A549 (cell line): ENCODE data around the genes ATP6V0E2 and ENSG00000284691.

GRCh38 chr7:149196691-149197111 lies 1.4 kb downstream of the ZNF282 start:
- PRO-cap: unidirectional peak, minus-strand start at chr7:149196900
CAGE:
- cytosol, long polyA plus RNA: no peak
- long polyA plus RNA: no peak
- nucleus, long polyA plus RNA: no peak

- PRO-cap: no peak
CAGE:
- cytosol, long polyA plus RNA: no peak
- long polyA plus RNA: no peak
- nucleus, long polyA plus RNA: no peak
Measured at GRCh38 chr7:149321243-149321852, 59.4 kb downstream of the ZNF783 start.

GRCh38 chr7:149321853-149322565 lies 60.0 kb downstream of the ZNF783 start:
- PRO-cap: no peak
CAGE:
- cytosol, long polyA plus RNA: no peak
- long polyA plus RNA: no peak
- nucleus, long polyA plus RNA: no peak

- PRO-cap: unidirectional peak, minus-strand start at chr7:149369657
CAGE:
- cytosol, long polyA plus RNA: no peak
- long polyA plus RNA: no peak
- nucleus, long polyA plus RNA: no peak
Measured at GRCh38 chr7:149369568-149370052, 91.3 kb downstream of the ZNF777 start.

- PRO-cap: no peak
CAGE:
- cytosol, long polyA plus RNA: no peak
- long polyA plus RNA: no peak
- nucleus, long polyA plus RNA: no peak
Measured at GRCh38 chr7:149414707-149416098, 45.7 kb downstream of the ZNF777 start.

DNA sequence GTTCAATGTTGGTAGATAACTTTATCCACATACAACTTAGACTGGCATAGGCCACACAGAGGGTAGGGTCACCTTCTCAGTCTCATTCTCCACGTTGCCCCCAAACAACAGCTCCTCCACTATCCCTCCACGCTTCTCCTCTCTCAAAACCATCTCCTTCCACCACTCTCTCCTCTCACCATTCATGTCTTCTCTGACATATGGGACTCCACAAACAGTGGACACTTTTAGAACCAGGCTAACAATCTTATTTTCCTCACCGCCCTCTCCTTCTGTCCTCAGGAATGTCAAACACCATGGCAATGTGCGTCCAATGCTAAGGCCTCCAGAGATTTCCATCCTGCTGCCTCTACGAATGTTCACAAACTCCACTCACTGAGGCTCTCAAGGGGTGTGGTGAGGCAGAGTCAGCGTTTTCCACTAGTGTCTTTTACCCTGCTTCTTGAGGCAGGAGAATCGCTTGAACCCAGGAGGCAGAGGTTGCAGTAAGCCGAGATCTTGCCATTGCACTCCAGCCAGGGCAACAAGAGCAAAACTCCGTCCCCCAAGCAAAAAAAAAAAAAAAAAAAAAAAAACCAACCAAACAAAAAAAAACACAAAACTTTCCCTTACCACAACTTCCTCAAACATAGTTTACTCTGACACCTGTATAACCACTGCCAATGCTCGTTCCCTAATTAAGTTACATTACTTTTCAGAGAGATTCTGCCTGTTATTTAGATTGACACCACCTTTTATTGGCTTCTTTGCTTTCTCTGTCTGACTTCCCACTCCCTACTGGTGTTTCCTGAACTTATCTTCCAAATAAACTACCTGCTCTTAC lies 102.0 kb upstream of the ZNF746 start:
- PRO-cap: no peak
CAGE:
- cytosol, long polyA plus RNA: no peak
- long polyA plus RNA: no peak
- nucleus, long polyA plus RNA: no peak

- PRO-cap: no peak
CAGE:
- cytosol, long polyA plus RNA: no peak
- long polyA plus RNA: no peak
- nucleus, long polyA plus RNA: no peak
Measured at GRCh38 chr7:149774816-149775171, 1.4 kb upstream of the ZNF467 start.

DNA sequence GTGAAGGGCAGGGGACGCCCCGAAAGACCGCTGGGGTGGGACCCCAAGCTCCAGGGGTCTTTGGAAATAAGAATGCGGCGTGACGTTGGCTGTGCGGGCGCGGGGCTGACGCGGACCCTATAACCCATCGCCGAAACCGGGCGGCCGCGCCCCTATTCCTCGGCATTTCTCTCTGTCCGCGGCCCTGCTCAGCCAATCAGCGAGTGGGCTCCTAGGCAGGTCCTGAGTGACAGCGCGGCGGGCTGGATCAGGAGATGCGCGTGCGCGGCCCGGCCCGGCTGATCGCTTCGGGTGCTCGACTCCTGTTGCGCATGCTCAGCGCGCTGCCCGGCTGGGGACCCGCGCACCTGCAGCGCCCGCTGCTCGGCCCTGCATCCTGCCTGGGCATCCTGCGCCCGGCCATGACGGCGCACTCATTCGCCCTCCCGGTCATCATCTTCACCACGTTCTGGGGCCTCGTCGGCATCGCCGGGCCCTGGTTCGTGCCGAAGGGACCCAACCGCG lies at the start of gene ATP6V0E2:
Gene ATP6V0E2, plus strand, starts transcription at position 305 of the 504 bp plus-strand sequence.
- PRO-cap: no peak
CAGE:
- cytosol, long polyA plus RNA: start-site peak on the plus strand centred at position 336 of the sequence, 77 bp wide, 351 and 146 reads in 2 replicates
- long polyA plus RNA: no peak
- nucleus, long polyA plus RNA: start-site peak on the plus strand centred at position 342 of the sequence, 65 bp wide, 88 and 301 reads in 2 replicates

DNA sequence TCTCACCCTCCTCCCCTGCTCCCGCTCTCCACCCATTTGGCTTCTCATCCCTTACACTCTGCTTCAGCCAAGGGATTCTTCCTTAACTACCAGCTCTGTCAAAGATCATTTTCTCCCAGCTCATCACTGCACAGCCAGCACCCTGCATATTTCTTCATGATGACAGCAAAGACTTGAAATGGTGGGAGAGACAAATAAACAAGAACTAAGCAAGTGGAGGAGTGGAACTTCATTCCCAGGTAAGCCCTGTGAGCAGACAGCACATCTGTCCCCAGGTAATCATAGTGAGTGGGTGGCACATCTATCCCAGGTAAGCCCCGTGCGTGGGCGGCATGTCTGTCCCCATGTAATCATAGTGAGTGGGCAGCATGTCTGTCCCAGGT lies 98.8 kb downstream of the ATP6V0E2 start:
- PRO-cap: no peak
CAGE:
- cytosol, long polyA plus RNA: no peak
- long polyA plus RNA: no peak
- nucleus, long polyA plus RNA: no peak

GRCh38 chr7:150053054-150053341 lies 179.2 kb downstream of the ATP6V0E2 start:
- PRO-cap: no peak
CAGE:
- cytosol, long polyA plus RNA: no peak
- long polyA plus RNA: no peak
- nucleus, long polyA plus RNA: no peak

DNA sequence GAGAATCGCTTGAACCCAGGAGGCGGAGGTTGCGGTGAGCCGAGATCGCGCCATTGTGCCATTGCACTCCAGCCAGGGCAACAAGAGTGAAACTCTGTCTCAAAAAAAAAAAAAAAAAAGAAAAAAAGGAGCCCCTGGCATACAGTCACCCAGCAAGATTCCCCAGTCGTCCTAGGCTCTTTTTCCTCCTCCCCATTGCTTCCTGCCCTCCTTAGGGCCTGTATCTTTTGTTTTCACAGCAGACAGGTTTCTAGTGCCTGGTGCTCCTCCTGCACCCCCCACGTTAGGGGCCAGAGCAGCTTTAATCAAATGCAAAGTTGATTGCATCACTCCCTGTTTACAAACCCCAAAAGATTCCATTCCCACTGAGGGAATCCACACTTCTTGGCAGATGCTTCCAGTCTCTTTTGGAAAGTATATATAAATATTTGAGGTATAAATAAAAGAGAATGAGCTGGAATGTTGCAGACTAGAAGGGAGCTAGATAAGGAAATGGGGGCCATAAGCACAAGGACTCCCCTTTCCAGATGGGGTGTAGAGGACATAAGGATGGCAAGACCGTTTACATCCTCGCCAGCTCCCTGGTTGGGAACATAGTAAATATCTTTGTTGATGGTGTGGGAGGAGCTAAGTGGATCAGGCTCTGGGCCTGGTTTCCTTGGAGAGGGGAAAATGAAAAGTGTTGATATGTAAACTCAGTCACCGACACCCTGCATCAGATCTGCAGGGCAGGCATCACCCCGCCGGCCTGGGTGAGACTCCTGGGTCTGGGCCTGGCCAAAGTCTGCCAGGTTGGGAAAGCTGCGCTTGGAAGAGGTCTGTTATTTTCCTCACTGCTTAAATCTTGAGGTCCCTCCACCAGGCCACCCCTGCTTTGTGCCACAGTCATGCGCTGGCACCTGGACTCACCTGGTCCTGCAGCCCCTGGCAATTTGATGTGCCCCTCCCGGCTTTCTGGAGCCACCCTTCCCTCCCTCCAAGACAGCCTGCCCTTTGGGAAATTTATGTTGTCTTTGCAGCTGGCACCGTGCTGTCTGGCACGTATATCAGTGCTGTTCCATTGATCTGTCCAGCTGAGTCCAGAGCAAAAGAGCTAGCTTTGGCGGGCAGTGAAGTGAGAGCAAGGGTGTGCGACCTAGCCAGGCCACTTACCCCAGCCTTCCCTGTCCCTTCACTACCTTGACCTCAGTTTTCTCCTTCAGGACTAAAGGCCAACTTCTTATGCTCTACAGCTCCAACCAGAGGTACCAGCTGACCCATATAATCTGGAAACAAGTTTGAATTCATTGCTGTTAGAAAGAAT lies 6.0 kb downstream of the RARRES2 start:
- PRO-cap: no peak
CAGE:
- cytosol, long polyA plus RNA: no peak
- long polyA plus RNA: no peak
- nucleus, long polyA plus RNA: no peak

- PRO-cap: no peak
CAGE:
- cytosol, long polyA plus RNA: no peak
- long polyA plus RNA: no peak
- nucleus, long polyA plus RNA: no peak
Measured at GRCh38 chr7:150370605-150371268, 2.1 kb downstream of the REPIN1 start.

DNA sequence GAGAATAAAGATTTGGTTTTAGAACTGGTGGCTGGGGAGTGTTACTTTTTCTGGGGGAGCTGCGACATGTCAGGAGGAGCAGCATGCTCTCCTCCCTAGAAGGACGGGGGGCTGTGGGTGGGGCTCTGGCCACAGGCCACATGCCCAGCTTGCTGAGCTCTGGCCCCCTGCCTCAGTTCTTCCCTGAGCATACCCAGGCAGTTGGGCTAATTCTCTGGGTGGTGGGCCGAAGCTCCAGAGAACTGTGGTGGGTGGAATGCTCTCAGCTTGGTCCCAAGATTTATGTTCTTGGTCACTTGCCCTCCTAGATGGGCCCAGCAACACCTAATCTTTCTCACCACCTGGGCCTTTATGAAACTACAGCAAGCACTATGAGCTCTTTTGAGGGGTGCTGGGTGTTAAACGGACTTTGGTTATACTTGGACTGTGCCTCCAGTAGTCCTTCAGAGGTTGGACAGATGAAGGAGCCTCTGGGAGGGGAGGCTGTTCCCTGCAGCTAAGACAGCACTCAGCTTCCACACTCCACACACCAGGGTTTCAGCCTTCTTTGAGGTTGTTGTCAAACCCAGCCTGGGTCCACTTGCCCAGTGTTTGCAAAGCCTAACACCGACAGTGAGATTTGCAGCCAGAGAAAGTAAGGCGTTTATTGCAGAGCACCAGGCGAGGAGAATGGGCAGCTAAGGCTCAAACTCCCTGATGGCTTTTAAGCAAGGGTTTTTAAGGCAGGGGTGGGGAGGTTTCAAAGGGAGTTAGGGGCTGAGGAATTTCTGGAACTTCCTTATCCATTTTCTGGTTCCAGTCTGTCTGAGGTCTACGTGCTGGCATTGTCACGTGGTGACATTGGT lies 4.9 kb upstream of the ZNF775 start:
- PRO-cap: no peak
CAGE:
- cytosol, long polyA plus RNA: no peak
- long polyA plus RNA: no peak
- nucleus, long polyA plus RNA: no peak

DNA sequence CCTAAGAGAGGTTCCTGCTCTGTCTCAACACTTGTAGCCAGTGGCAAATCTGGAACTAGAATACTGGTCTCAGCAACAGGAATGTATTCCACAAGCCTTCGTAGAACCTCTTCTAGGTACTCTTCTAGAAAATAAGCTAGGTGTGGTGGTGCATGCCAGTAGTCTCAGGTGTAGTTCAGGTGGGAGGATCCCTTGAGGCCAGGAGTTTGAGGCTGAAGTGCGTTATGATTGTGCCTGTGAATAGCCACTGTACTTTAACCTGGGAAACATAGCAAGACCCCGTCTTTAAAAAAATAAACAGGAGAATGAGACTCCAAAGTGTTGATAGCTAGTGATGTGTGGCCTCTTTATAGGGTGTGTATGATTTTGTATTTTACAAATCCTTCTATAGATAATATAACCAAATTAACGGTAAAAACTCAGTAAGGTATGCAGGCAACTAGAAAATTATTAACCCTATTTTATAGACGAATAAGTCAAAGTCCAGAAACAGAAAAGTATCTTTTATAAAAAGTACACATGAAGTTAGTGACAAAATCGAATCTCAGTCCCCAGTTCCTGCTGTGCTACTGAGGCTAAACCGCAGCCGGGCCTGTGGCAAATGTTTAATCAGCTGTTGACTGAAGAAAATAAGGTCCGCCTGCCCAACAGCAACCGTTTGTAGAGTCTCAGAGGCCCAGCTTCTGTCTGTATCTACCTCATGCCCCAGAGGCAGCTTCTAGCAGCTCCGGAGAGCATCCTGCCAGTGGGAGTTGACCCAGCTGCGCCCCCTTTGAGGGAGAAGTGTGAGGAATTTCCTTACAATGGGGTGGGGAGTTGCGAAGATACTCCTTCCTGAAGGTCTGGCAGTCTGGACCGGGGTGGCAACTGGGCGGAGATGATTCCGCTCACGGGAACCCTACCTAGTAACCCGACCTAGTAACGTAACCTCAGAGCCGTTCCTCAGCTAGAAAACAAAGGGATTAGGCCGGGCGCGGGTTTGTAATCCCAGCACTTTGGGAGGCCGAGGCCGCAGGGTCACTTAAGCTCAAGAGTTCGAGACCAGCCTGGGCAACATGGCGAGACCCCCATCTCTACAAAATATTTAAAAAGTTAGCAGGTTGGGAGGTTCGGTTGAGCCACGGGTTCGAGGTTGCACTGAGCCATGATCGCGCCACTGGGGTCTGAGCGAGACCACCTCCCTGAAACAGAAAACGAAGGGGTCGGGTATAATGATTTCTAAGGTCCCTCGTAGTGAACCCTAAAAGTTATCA lies 1.1 kb upstream of the ZNF775 start:
- PRO-cap: no peak
CAGE:
- cytosol, long polyA plus RNA: no peak
- long polyA plus RNA: no peak
- nucleus, long polyA plus RNA: no peak

DNA sequence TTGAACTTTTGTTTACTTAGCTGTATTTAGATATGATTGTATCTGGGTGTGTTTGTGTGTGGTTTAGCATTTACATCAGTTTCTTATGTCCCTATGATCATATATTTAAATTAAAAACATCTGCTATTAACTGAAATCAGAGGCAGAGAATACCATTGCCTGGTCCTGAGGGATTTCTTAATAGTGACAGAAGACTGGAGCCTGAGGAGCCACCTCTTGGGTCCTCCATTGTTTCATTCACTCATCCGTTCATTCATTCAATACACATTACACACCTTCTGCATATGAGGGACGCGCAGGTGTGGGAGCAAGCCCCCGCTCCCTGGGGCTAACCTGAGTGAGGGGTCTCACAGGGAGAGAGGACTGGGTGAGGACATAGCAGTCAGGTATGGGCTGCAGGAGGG lies 4.0 kb downstream of the ZNF775 start:
- PRO-cap: no peak
CAGE:
- cytosol, long polyA plus RNA: no peak
- long polyA plus RNA: no peak
- nucleus, long polyA plus RNA: no peak

GRCh38 chr7:150383717-150384454 lies 4.8 kb downstream of the ZNF775 start:
- PRO-cap: no peak
CAGE:
- cytosol, long polyA plus RNA: no peak
- long polyA plus RNA: no peak
- nucleus, long polyA plus RNA: no peak

GRCh38 chr7:150402140-150402567 lies 3.3 kb upstream of the ENSG00000284691 start:
- PRO-cap: no peak
CAGE:
- cytosol, long polyA plus RNA: no peak
- long polyA plus RNA: no peak
- nucleus, long polyA plus RNA: no peak

DNA sequence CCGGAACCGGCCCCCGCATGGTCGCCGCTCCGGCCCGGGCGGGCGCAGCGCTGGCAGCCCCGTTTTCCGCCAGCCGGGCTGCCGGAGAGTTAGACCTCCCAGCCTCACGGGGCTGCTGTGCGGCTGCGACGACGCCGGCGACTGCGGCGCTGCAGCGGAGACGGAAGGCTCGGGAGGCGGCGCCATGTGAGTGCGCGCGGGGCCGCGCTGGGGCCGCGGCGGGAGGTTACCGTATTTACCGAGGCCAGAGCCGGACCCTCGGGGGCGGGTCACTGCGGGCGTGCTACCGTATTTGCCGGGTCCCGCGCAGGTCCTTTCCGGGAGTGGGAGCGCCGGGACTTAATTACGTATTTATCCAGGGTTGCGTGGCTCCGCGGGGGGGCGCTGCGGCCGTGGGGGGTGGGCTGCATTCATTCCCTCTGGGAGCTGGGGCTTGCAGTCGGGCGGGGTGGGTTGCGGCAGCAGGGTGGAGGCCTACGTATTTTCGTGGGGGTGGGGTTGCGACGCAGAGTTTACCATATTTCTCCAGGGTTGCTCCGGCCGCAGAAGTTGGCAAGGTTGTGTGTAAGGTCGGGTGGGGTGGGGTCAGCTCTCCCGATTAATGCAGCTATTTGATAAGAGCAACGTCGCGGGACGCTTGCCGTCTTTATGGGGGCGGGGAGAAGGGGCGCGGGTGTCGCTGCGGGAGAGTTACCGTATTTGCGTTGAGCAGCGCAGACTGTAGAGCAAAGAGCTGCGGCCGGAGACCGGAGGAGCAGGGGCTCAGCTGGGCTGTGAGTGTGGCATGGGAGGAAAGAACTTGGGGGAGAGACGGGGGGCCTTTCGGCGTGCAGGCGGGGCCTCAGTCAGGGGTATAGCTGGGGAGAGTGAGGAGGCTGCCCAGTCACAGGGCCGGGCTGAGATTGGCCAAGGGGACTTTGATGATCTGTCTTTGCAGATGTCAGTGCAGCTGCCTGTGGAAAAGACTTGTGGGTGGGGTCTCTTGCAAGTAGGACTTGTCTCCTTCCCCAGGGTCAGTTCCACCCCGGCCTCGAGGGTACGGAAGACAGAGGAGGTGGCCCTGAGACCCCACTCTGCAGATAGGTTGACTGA lies at the start of gene ENSG00000284691:
Gene ENSG00000284691, plus strand, starts transcription at position 545 of the 1,092 bp plus-strand sequence.
- PRO-cap: bidirectional peak, plus-strand start at position 160 of the sequence, minus-strand start at position 91 of the sequence
CAGE:
- cytosol, long polyA plus RNA: no peak
- long polyA plus RNA: no peak
- nucleus, long polyA plus RNA: no peak

- PRO-cap: no peak
CAGE:
- cytosol, long polyA plus RNA: no peak
- long polyA plus RNA: no peak
- nucleus, long polyA plus RNA: no peak
Measured at GRCh38 chr7:150408227-150408640, 2.8 kb downstream of the ENSG00000284691 start.

DNA sequence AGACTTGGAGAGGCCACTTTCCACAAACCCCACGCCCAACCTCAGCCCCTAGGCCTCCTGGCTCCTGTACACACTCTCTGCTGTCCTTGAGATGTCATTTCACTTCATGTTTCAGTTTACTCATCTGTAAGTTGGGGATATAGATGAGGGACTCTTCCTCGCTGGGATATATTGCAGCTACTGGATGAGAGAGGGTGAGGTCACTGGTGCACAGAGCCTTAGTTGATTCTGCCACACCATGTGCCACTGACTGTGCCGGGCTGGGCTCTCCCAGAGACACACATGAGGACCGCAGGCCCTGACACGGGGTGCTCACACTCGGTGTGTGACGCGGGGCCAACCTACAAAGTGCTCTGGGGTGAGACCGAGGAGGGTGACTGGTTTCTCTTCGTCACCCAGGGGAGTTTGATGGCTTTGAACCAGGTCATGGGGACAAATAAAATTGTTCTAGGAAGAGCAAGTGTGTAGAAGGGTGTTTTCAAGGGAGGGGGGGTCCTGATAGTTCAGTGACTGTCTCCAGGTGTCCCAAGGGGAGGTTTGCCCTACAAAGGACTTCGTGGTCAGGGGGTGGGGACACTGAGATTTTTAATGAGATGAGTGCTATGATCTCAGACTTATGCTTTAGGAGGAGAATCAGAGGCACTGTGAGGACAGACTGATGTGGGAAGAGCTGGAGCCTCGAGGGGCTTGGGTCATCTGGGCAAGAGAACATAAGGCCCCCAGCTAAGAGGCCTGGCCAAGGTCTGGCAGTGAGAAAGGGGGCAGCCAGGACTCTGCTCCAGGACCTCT lies 3.4 kb downstream of the ENSG00000284691 start:
- PRO-cap: no peak
CAGE:
- cytosol, long polyA plus RNA: no peak
- long polyA plus RNA: no peak
- nucleus, long polyA plus RNA: no peak